Cardiac fibroblast (primary cell): ENCODE measurements around a stretch of chr9.

GRCh38 chr9:62799681-62800450 is 1610.0 kb downstream of the SPATA31A7 start:
- RRBS: no CpG with 5 or more reads among the region's 50 CpGs

DNA sequence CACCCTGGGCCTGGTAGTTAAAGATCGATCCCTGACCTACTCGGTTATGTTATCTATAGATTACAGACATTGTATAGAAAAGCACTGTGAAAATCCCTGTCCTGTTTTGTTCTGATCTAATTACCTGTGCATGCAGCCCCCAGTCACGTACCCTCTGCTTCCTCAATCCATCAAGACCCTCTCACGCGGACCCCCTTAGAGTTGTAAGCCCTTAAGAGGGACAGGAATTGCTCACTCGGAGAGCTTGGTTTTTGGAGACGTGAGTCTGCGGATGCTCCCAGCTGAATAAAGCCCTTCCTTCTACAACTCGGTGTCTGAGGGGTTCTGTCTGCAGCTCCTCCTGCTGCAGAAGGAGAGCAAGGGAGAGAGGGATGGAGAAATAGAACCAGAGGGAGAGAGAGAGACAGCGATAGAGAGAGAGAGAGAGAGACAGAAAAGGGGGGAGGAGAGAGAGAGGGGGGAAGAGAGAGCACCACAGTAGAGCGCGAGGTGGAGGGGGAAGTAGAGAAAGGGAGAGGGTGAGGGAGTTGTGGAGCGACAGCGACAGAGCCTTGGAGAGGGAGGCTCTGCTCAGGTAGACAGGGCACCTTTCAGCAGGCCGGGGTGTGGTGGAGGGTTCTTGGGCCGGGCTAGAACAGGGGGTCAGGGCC is 1611.2 kb downstream of the SPATA31A7 start:
- RRBS: no CpG with 5 or more reads among the region's 16 CpGs

DNA sequence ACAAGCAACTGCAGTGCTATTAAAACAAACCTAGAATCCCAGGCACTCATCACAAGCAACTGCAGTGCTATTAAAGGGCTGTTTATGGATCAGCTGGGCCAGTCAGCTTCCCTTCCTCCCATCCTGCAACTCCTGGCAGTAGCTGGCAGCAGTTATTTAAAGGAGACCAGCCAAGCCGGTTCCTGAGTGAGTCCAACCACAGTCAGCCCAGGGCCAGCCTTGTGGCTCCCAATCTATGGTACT is 1673.5 kb downstream of the SPATA31A7 start:
- RRBS: no CpG with 5 or more reads among the region's 1 CpG

DNA sequence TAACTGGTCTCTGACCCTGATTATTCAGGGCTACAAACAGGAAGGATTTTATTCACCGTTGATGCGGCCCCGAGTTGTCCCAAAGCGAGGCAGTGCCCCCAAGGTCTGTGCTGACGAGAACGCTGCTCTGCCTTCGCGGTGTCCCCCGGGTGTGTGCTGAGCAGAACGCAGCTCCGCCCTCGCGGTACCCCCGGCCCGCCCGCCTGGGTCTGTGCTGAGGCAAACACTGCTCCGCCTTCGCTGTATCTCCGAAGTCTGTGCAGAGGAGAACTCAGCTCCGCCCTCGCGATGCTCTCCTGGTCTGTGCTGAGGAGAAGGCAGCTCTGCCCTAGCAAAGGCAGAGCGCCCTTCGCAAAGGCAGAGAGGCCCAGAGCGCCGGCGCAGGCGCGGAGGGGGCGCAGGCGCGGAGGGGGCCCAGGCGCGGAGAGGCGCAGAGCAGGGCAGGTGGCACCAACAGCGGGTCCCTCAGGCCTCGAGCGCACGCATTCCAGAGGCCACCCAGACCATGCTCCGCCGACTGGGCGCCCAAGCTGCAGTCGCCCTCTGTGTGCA is 1503.6 kb downstream of the FOXD4L5 start:
- RRBS: no CpG with 5 or more reads among the region's 43 CpGs

DNA sequence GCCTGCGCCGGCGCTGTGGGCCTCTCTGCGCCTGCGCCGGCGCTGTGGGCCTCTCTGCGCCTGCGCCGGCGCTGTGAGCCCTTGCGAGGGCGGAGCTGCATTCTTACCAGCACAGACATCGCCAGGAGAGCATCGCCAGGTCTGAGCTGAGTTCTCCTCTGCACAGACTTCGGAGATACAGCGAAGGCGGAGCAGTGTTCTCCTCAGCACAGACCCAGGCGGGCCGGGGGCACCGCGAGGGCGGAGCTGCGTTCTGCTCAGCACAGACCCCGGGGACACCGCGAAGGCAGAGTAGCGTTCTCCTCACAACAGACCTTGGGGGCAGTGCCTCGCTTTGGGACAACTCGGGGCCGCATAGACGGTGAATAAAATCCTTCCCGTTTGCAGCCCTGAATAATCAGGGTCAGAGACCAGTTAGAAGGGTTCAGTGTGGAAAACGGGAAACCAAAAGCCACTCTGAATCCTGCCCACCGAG is 1268.1 kb downstream of the FOXD4L5 start:
- RRBS: no CpG with 5 or more reads among the region's 35 CpGs

DNA sequence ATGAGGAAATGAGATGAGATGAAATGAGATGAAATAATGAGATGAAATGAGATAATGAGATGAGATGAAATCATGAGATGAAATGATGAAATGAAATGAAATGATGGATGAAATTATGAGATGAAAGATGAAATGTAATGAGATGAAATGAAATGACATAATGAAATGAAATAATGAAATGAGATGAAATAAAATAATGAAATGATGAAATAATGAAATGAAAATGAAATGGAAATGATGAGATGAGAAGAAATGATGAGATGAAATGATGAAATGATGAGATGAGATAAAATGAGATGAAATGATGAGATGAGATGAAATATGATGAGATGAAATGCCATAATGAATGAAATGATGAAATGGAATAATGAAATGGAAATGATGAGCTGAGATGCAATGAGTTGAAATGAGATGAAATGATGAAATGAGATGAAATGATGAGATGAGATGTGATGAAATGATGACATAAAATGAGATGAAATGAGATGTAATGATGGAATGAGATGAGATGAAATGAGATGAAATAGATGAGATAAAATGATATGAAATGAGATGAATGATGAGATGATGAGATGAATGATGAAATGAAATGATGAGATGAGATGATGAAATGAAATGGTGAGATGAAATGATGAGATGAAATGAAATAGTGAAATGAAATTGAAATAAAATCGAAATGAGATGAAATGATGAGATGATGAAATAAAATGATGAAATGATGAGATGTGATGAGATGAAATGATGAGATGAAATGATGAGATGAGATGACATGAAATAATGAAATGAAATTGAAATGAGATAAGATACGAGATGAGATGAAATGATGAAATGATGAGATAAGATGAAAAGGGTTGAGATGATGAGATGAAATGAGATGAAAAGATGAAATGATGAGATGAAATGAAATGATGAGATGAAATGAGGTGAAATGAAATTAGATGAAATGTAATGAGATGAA is 77.7 kb downstream of the FOXD4L5 start:
- RRBS: no CpG with 5 or more reads among the region's 2 CpGs

DNA sequence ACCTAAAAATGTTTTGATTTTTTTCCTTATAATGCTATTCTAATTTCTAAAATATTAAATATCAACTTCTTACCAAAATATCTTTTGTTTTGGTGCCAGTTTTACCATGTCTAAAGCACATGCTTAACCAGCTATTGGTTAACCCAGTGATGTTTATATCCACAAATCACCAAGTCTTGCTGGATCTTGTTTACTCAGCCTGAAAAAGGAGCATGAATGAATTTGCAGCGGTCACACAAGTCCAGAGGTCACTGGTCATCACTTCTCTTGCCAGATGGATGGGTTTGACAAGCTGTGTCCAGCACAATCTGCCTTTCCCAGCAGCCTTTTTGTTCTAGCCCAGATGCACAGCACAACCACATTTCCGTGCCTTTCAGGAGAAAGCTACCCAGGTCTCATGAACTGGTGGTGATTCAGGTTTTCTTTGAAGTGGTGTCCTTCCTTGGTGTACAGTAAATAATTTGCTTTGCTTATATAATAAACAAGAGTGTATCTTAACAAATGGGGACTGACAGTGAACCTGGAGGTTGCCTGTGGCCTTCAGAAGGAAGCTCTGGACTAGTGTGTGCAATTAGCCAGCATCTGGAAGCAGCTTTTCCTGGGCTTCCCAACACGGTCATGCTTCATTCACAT is 32.1 kb downstream of the TMEM252 start:
- RRBS: no CpG with 5 or more reads among the region's 3 CpGs

DNA sequence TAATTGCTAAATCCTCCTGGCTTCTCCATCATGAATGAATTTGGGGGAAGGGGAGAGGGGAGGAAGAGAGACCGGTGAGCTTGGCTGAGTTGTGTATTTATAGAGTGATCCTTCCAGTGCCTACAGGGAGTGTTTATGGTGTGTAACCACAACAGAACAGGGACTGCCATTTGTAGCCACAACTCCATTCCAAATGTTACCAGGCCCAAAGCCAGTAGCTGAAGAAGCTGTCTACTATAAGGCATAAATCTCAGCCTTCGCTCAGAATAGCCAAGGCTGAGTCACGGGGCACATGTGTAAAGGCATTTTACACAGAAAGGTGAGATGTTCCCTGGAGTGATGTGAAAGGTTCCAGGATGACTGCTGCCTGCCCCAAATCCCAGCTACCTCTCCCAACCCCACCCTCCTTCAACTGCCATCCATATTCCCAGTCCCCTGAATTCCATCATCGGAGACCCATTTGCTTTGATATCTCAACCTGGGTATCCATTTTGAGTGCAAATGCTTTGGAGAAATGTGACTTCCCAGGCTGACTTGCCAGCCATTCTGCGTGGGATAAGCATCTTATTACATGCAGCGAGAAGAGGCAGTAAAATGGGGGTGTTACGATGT is 2.4 kb downstream of the TMEM252 start:
- RRBS: no CpG with 5 or more reads among the region's 7 CpGs

DNA sequence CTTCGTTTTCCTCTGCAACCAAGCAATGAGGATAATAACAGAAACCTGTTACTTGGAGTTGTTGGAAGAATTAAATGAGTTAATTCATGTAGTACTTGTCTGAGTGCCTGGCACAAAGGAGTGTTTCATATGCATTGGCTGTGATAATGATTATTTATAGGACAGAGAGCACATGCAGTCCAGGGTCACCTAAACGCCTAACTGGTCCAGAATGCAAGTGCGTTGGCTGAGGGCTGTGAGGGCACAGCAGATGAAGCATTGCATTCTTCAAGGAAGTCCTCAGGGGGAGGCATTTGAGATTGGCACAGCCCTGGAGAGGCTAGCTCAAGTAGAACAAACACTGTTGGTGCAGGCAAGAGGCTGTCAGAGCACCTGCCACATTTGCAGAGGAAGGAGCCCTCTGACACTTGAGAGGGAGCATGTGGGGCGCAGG is 24.9 kb downstream of the PABIR1 start:
- RRBS: no CpG with 5 or more reads among the region's 4 CpGs

DNA sequence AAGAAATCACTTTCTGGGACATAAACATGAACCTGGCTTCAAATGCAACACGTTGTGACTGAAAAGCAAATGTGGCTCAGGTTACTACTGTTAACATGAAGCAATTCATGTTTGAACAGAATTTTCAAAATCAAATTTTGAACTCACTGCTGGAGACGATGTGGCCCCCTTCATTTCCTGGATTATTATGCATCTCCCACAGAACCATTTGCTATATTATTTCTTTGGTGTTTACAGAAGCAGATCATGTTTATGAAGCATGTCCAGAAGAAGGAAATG is 61.2 kb downstream of the PABIR1 start:
- RRBS: no CpG with 5 or more reads among the region's 2 CpGs

DNA sequence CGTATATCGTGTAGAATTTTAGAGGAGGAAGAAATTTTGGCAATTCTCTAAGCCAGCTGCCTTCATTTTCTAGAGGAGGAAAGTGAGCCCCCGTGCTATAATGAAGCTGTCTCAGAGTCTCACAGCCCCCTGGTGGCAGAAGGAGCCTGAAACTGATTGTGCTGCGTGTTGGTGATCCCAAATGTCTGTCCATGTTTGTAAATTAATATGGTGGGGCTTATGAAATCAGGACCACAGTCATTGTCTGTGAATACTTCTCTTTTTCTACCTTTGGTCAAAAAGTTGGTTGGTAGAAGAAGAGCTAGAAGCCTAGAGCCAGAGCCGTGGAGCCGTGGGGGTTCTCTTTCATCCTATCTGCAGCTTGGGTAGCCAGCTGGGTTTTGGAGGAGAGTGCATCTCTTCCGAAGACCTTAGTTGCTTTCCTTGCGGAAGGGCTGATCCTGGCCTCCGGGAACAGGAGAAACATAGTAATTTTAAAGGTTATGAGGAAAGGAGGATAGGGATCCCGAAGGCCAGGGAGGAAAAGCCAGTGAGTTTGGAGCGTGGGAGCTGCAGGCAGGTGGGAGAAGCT is 65.3 kb downstream of the PABIR1 start:
- RRBS: no CpG with 5 or more reads among the region's 11 CpGs

GRCh38 chr9:69121621-69122115 is 52.4 kb upstream of the TJP2 start:
- RRBS: 1% methylated on average over 21 of the region's 48 CpGs

- RRBS: no CpG with 5 or more reads among the region's 7 CpGs
Measured at GRCh38 chr9:69134396-69134970, 39.6 kb upstream of the TJP2 start.

GRCh38 chr9:69187257-69187858 is 13.3 kb downstream of the TJP2 start:
- RRBS: no CpG with 5 or more reads among the region's 5 CpGs

- RRBS: no CpG with 5 or more reads among the region's 7 CpGs
Measured at GRCh38 chr9:69211499-69212533, 37.7 kb downstream of the TJP2 start.

DNA sequence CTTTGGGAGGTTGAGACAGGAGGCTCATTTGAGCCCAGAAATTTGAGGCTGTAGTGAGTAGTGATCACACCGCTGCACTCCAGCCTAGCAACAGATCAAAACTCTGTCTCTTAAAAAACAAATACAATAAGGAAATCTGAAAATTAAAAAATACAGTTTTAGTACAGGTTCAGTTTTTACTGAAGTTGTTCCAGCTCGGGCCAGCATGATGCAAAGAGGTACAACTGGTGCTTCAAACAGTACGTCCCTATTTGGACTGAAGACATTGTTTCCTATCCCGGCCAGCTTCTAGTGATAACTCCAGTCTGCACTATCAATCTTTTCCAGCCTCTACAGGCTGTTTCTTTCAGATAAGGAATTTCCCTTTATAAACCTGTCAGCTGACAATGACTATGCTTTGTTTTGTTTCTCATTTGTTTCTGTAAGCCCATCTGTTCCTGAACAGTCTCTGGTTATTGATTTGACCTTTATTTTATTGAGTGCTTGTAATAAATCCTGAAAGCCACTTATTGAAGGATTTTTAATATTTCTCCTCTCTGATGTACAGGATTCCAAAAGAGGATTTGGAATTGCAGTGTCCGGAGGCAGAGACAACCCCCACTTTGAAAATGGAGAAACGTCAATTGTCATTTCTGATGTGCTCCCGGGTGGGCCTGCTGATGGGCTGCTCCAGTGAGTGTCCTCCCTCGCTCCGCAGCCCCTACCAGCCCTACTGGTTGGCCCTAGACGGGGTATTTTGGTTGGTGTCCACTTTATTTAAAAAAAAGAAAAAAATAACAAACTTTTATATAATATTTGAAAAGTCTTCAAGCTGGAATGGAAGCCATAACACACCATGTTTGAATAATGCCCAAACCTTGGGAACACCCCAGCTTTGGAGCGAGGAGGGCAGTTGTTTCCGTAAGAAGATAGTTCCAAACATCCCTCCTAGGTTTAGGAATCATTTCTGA is 42.0 kb downstream of the TJP2 start:
- RRBS: 55% methylated on average over 3 of the region's 12 CpGs

DNA sequence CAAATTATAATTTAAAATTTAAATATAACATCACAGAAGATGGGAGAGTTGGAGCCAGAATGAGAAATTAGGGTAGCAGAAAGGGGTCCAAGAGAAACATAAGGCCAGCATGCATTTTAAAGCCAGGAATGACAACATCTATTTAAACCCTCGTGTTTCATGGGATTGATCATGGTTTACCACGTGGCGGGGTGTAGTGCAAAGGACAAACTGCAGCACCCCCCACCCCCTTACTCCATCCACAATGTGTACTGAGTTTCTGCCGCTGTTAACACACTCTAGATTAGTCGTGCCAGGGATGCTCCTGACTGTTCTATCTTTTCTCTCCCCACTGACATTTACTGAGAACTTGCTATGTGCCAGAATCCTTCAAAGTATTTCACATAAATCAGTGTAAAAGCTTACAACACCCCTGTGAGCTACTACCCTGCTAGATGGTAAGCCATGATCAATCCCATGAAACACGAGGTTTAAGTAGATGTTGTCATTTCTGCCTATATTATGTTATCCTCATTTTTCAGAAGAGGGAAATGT is 136.2 kb downstream of the ENTREP1 start:
- RRBS: no CpG with 5 or more reads among the region's 6 CpGs

DNA sequence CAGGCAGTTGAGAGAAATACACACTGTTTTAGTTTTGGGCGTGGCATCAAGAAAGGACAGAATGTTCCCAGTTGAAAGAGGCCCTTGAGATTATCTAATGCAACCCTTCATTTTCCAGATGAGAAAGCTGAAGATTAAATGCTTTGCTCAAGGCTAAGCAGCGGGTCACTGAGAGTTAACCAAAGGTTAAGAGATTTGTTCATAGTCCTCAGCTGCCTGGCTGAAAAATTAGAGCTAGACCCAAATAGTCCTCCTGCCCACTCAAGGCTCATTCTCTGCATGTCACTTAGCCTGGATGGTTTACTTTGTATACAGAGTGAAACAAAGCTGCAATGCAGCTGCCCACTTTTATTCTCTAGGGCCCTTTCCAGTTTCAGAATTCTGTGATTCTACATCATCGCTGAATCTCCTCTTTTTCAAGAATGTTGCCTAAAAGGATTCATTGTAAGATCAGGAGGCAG is 46.6 kb upstream of the MAMDC2 start:
- RRBS: no CpG with 5 or more reads among the region's 3 CpGs

GRCh38 chr9:70080522-70080967 is 36.9 kb downstream of the MAMDC2 start:
- RRBS: no CpG with 5 or more reads among the region's 5 CpGs

DNA sequence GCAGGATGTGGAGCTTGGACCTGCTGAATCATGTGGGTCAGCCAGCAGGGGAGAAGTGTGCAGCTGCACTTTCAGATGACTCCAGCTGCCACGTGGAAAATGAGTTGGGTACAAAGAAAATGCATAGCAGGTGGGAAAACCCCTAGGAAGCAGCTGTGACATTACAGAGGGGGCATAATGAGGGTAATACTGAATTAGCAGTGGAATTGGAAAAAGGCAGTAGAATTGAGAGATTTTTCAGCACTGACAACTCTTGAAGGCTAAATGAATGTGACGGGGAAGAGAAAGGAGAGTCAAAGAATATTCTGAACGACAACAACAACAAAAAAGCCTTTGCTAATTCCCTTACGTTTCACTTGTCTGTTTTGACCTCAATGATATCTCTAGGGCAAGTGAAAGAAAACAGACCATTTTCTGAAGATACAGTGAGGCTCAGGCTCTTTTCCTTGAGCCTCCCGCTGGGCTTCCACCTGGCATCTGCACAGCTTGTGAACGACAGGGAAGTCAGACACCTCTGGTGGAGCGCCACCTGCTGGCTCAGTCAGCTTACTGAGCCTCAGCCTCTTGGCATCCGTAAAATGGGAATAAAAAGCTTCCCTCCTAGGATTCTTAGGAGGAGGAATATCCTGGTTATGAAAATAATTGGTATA is 67.1 kb downstream of the MAMDC2 start:
- RRBS: no CpG with 5 or more reads among the region's 8 CpGs